LNCaP clone FGC (cell line): ENCODE results near the gene FCN2.

GRCh38 chr9:134045044-134045613 lies 19.8 kb downstream of the BRD3OS start:
- RRBS, 2 experiments: 90 to 94% methylated on average over 4 of the region's 19 CpGs

DNA sequence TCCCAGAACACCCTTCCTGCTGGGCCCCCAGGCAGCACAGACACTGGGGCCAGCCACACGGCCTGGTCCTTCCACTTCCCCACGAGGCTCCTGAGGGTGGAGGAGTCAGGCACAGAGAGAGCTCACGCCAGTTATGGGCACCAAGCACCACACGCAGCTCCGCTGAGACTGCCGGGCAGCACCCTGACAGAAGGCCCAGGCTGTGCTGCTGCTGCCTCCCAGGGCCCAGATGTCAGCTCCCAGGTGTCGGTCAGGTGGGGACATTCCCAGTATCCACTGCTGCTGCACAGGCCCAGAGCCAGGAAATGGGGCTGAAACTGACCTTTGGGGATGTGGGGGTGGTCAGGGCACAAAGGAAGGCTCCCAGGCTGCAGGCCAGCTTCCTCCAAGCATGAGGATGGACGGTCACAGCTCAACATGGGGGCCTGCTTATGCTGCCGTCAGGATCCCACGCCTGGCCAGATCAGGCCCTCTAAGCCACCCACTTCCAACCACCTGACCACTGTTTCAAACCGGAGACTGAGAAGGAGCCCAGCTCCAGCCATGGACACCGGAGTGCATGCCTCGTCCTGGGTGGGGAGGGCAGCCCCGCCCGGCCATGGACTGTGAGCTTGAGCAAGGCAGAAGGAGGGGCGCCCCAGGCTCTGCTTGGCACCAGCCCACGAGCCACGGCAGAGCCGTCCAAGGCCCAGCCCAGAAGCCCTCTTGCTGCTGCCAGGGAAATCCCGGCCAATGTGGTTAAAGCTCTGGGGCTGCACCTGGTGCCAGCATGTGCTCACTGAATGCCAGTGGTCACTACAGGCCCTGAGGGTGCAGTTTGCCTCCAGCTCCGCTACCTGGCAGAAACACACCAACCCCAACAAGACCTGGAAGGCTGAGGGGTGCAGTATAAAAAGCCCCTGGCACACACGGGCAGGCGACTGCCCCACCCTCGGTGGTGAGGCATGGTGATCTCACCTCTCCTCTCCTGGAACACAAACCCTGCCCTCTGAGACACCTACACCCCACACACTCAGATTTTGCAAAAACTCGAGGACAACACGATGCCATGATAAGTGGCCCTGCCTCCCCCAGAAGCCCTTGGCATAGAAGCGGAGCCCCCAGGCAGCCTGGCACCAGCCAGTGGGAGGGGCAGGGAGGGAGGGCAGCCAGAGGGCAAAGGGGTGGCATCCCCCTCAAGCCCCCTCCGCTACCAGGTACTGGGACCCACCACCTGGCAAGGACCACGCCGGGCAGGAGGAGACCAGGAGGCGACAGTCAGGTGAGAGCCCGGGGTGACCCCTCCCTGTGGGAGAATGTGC lies 11.9 kb downstream of the BRD3 start:
- RRBS, 2 experiments: 45 to 59% methylated on average over 4 to 6 of the region's 32 CpGs

- RRBS, 2 experiments: no CpG with 5 or more reads among the region's 26 CpGs
These were observed 41.1 kb downstream of the WDR5 start for GRCh38 chr9:134176739-134177567.

- RRBS, 2 experiments: no CpG with 5 or more reads among the region's 12 CpGs
These were observed 52.5 kb downstream of the WDR5 start for GRCh38 chr9:134188345-134188740.

DNA sequence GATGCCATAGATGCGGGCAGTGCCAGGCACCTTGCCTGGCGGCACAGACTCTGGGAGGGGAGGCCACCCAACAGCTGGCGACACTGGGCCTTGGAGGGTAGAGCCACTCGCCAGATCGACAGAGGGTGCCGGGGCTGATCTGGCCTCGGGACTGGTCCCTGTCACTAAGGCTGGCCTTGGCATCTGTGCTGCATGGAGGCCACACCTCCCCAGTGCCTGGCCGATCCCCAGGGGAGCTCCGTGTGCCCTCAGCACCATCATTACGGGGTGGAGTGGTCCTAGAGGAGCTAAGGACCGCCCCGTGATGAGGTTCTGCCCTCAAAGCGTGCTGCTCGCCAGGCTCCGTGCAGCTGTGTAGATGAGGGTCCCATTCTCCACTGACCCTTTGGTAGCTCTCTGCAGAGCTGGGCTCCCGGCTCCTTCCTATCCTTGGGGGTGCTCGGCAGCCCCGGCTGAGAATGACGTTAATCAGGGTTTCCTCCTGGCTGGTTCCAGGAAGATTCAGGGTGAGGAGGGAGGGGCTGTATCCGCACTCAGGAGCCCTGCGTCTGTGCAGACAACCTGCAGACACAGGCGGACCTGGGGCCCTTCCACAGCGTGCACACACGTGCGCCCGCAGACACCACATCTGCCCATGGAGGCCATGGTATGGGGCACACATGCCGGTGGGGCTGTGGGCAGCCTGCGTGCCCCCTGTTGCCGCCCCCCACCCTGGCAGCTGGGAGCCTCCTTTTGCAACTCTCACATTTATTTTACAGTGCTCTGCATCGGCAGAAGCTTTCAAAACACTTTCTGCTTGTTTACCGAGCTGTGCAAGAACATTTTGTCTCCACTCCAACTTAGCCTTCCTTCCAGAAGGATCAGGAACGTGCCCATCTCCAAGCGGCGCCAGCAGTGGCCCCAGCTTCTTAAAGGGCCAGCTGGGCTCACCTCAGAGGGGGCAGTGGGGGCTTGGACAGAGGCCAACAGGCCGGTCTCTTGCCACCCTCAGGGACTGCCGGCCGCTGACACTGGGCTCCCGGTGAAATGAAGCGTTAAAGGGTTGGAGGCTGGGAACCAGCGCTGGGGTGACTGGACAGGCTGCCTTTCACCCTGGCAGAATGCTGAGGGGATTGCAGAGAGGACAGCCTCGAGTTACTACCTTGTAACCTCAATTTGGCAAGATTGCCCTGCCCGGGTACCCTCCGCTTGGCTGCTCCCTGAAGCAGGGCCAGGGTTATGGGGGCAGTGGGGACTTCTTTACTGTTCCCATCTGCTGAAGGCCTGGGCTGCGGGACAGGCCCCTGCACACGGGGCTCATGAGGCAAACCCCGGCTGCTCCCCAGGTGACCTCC lies 95.2 kb downstream of the WDR5 start:
- RRBS, 2 experiments: 73 to 100% methylated on average over 2 of the region's 46 CpGs

DNA sequence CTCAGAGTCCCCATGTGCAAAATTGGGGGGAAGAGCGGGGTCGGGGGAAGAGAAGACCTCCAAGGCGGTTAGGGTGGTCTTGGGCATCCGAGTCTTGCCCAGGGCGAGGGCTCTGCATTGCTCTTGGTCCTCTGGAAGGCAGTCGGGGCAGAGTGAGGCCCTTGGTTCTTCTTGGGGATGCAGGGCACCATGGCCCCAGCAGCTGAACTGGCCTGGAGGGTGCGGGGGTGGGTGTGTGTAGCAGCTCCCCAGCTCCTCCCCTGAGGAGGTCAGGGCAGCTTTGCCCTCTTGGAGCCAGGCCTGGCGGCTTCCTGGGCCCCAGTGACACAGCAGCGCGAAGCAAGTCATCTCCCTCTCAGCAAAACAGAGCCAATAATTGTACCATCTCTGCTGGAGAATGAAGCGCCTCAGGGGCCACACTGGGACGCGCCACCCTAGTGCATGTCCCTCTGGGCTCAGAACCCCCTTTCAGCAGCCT lies 10.5 kb upstream of the RXRA start:
- RRBS, 2 experiments: no CpG with 5 or more reads among the region's 13 CpGs

DNA sequence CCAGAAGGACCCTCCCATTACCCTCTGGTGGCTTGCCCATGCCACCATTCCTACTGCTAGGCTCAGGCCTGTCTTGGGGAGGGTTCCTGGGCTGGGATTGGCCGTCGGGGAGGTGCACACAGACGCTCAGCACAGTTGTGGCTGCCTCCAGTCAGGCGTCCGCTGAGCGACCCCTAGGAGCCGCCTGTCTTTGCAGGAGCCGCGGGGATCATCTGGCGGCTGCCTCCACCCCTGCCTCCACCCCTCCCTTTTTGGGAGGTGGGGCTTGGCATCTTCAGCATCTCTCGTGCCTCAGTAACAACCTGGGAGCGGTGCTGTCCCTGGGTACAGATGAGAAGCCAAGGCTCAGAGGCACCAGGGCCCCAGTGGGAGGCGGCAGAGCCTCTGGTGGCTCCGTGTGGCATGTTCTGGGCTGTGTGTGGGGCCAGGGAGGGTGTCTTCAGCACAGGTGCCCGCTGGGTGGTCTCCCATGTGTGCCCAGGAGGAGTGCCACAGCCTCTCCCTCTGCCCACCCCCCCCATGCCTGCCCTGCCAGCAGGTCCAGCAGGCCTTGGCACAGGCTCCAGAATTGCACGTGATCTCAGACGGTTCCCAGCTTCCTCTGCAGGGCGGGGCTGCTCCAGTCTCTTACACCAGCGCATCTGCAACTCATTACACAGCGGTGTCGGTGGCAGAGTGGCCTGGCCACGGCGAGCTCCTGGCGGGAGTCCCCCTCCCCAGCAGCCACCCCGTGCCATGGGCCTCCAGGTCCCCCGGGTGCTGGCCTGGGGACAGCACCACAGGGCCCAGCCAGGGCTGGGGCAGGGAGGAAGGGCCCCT lies 39.8 kb downstream of the RXRA start:
- RRBS, 2 experiments: no CpG with 5 or more reads among the region's 26 CpGs

GRCh38 chr9:134408787-134409774 lies 82.8 kb downstream of the RXRA start:
- RRBS, 2 experiments: 94 to 95% methylated on average over 11 of the region's 47 CpGs

DNA sequence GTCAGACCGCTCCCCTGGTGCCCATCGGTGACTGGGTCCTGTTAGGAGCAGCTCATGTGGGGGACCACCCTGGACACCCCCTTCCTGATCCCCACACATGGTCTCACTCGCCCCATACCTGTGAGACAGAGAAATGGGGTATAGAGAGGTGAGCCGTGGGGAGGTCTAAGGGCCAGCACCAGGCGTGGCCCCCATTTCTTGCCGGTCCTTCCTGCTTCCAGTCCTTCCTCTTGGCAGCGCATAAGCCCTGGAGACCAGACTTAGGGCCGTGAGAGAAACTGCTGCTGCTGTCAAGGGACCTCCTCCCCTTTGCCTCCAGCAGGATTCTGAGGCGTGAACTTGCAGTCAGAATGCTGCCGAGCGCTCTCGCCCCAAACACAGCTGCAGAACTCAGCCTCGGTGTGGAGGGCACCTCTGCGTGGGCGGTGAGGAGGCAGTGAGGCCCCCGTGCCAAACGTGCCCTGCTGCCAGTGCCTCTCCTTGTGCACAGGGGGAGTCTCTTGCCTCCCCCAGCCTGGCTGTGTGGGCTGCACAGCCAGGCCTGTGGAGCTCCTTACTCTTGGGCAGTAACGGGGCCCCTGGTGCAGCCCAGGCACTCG lies 85.2 kb downstream of the RXRA start:
- RRBS, 2 experiments: no CpG with 5 or more reads among the region's 19 CpGs

DNA sequence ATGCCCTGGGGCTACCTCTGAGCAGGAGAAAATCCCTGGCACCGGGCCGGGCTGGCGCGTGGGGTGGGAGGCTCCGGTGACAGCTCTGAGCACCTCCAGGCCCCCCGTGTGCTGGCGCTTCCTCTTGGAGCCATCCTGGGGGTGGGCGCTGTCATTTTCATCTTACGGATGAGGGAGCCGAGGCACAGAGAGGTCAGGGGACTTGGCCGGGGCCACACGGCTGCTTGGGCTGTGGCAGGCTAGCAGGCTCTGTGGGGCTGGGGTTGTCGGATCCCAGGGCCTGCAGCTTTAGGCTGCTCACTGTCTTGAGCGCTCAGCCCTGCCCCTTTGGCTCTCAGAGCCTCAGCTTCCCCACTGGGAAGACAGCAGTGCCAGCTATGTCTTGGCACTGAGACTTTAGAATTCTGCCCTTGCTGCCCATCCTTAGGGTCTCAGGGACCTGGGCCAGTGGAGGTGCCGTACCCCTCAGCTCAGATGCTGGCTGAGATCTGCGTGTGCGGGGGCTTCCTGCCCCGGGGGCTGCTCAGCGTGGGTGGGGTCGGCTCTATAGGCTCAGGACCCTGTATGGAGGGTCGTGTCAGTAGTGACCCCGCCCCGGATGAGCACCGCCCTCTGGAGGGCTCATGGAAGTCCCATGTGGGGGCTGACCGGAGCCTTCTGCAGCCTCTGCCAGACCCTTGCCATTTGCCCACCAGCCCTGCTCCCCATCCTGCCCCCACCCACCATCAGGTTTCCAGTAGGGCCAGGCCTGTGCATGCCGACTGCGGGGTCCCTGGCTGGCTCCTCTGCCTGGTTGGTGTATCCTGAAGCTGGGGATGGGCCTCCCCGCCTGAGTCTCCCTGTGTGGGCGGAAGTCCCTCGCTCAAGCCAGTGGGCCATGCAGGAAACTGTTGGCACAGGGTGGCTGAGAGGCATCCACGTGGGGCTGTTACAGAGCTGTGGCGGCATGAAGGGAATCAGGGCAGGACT lies 88.3 kb downstream of the RXRA start:
- RRBS, 2 experiments: 80 to 85% methylated on average over 8 of the region's 32 CpGs

GRCh38 chr9:134419344-134420112 lies 93.3 kb downstream of the RXRA start:
- RRBS, 2 experiments: 0 to 20% methylated on average over 1 of the region's 24 CpGs

GRCh38 chr9:134474715-134475351 lies 148.6 kb downstream of the RXRA start:
- RRBS, 2 experiments: no CpG with 5 or more reads among the region's 19 CpGs

GRCh38 chr9:134526790-134527315 lies 114.8 kb upstream of the COL5A1 start:
- RRBS, 2 experiments: no CpG with 5 or more reads among the region's 14 CpGs

- RRBS, 2 experiments: no CpG with 5 or more reads among the region's 21 CpGs
These were observed 2.8 kb downstream of the COL5A1 start for GRCh38 chr9:134644320-134644858.

DNA sequence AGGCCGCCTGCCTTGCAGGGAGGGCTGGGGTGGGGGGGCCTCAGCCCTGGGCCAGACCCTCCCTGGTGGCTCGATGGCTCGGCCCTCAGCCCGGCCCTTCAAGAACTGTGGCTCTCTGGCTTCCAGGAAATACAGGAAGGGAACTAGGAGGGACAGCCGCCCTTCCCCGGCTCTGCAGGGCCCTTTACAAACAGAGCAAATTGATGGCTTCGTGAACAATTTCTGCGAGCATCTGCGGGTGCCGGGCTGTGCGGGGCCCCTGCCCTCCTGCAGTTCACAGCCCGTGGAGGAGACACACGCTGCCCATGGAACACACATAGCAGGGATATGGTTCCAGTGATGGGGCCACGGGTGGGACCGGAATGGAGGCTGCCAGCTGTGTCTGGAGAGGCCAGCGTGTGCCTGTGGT lies 39.5 kb downstream of the COL5A1 start:
- RRBS, 2 experiments: 26 to 30% methylated on average over 7 to 10 of the region's 16 CpGs

DNA sequence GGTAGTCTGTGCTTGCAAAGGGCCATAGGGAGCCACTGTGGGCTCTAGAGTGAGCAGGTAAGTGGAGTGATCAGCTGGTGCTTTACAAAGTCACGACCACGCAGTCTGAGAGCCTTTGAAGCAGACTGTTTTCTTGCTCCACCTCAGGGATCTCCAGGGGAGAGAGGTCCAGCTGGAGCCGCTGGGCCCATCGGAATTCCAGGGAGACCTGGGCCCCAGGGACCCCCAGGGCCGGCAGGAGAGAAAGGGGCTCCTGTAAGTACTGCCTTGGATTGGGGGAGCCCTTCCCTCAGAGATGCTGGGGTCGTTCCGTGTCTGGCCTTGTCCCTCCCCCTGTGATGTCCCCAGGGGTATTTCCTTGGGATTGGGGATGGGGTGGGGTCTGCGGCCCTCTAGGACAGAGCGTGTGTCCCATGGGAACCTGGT lies 74.6 kb upstream of the FCN2 start:
- RRBS, 2 experiments: no CpG with 5 or more reads among the region's 9 CpGs

GRCh38 chr9:134811267-134811652 lies 69.3 kb upstream of the FCN2 start:
- RRBS, 2 experiments: 23 to 40% methylated on average over 4 of the region's 15 CpGs

DNA sequence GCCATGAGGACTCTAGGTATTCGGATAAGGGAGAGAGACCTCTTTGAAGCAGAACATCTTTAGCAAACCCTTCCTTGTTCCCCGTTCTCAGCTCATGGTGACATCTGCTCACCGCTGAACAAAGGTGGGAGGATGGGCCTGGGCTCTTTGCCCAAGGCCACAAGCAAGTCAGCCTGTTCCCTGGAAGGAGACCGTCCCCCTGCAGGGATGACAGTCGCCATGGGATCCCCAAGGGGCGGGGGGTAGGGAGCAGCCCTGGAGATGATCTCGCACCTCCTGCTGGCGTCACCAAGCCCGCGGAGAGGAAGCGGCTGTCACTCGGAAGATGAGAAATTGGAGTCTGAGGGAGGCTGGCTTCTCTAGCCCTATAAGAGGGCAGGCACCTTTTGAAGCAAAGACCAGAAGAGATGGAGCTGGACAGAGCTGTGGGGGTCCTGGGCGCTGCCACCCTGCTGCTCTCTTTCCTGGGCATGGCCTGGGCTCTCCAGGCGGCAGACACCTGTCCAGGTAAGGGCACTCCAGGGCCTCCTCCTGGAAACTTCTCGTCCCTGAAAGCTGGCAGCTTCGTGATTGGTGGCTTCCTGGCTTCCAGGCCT lies at the start of gene FCN2:
TSS of gene FCN2 (plus strand) at position 396 of the 596 bp plus-strand sequence.
- RRBS, 2 experiments: no CpG with 5 or more reads among the region's 16 CpGs

DNA sequence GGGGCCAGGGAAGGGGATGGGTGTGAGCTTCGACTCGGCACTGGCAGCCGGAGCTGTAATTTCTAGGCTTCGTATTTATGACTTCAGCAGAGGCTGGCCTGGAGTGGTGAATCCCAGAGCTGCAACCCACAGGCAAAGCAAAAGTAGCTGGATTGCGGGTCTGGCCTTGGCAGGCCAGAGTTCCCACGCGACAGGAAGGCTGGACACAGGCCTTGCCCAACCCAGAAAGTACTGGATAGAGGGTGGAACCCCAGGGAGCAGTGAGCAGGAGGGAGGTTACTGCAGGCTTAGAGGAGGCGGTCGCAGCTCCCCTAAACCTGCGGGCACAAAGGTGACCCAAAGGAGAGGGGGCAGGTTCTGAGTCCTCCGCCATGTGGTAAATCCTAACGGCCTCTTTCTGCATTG lies 126.2 kb upstream of the PPP1R26 start:
- RRBS, 2 experiments: no CpG with 5 or more reads among the region's 12 CpGs

DNA sequence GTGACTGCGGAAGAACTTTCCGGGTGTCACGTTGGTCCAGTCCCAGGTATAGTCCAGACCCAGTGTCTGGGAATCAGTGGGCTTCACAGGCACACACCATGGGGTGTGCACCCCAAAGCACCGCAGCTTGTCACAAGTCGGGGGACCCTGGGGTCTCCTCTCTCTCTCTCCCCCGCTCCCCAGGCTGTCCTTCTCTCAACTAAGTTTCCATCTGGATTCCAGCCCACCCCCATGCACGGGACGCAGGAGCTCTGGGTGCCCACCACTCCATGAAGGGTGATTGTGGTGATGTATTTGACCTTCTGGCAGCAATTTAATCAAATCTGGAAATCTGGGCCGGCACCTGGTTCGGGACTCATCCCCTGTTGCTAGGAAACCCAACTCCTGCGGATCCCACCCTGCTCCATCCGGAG lies 106.0 kb upstream of the PPP1R26 start:
- RRBS, 2 experiments: 3 to 4% methylated on average over 4 of the region's 12 CpGs